ENCODE results near the genes GAGE12C, GSPT2, XAGE3 and FAM156B.

DNA sequence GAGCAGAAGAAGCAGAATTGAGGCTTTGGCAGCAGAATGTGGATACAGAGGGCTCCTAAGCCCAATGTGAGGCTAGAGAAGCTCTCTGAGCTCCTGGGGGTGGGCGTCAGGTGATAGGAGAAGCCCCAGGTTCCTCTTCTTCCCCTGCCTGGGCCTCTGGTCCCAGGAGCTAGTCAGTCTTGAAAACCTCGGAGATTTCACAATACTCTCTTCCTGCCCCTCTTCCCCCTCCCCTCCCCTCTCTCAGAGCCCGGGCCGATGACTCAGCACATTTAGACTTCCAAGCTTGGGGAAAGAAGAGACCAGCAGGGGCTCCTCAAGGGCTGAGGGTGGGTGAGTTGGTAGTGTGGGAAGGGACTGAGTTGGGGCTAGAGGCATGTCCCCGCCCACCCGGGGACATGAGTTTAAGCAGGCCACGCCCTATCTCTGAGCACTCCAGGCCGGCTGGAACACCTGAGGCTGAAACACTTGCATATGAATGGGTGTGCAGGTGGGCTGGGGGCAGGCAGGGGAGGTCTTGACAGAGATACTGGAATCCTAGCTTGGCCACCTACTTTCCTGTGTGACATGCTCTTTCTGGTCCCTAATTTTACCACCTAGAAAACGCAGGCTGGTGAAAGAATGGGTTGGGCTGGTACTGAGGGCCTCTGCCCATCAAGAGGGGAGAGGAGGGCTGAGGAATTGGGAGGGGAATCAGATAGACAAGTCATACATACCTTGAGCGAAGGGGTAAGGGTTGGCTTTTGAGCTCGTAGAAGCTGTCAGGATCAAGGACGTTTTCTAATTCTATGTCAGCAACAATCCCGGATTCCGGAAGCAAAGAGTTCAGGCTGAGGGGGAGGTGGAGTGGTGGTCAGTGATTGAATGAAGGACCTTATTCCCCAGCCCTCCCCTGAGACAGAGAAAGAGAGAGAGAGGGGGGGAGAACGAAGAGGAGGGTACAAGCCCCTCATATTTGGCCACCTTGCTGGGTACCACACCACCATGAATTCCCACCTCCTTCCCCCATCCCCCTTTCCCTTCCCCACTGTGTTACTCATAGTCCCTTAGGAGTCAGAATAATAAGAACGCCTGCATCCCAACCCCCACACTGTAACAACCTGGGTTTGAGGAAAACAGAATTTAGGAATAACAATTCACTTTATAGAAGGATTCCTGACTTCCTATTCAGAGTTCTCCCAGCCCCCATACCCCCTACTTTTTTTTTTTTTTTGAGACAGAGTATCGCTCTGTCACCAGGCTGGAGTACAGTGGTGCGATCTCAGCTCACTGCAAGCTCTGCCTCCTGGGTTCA, 3.0 kb downstream of the TFE3 start:
- RAMPAGE, long total RNA, result no peak
- RRBS, 2 experiments, result 25% methylated on average over 3 of the region's 18 CpGs; no CpG with 5 or more reads in 1 of the 2 experiments
CAGE:
- cytosol, long polyA minus RNA, result start-site peak on the minus strand centred at position 285 of the sequence, 8 bp wide, 8 reads
- cytosol, long polyA plus RNA, result no peak
- long polyA plus RNA, result no peak
- nucleolus, long total RNA, result no peak
- nucleus, long polyA plus RNA, result no peak
- nucleus, long total RNA, result no peak

GRCh38 chrX:49041693-49042762, 1.1 kb downstream of the TFE3 start:
- RAMPAGE, long total RNA, result no peak
- RRBS, 2 experiments, result no CpG with 5 or more reads among the region's 12 CpGs
CAGE:
- cytosol, long polyA minus RNA, result no peak
- cytosol, long polyA plus RNA, result no peak
- long polyA plus RNA, result no peak
- nucleolus, long total RNA, result no peak
- nucleus, long polyA plus RNA, result no peak
- nucleus, long total RNA, result no peak

- RAMPAGE, long total RNA, result no peak
- RRBS, 2 experiments, result 74 to 75% methylated on average over 6 of the region's 24 CpGs
CAGE:
- cytosol, long polyA minus RNA, result no peak
- cytosol, long polyA plus RNA, result no peak
- long polyA plus RNA, result no peak
- nucleolus, long total RNA, result no peak
- nucleus, long polyA plus RNA, result no peak
- nucleus, long total RNA, result no peak
Measured at GRCh38 chrX:49064389-49064902, 5.6 kb downstream of the CCDC120 start.

- RAMPAGE, long total RNA, result no peak
- RRBS, 2 experiments, result 61 to 72% methylated on average over 4 of the region's 22 CpGs
CAGE:
- cytosol, long polyA minus RNA, result no peak
- cytosol, long polyA plus RNA, result no peak
- long polyA plus RNA, result no peak
- nucleolus, long total RNA, result no peak
- nucleus, long polyA plus RNA, result no peak
- nucleus, long total RNA, result no peak
Measured at GRCh38 chrX:49148358-49149330, 13.9 kb upstream of the MAGIX start.

DNA sequence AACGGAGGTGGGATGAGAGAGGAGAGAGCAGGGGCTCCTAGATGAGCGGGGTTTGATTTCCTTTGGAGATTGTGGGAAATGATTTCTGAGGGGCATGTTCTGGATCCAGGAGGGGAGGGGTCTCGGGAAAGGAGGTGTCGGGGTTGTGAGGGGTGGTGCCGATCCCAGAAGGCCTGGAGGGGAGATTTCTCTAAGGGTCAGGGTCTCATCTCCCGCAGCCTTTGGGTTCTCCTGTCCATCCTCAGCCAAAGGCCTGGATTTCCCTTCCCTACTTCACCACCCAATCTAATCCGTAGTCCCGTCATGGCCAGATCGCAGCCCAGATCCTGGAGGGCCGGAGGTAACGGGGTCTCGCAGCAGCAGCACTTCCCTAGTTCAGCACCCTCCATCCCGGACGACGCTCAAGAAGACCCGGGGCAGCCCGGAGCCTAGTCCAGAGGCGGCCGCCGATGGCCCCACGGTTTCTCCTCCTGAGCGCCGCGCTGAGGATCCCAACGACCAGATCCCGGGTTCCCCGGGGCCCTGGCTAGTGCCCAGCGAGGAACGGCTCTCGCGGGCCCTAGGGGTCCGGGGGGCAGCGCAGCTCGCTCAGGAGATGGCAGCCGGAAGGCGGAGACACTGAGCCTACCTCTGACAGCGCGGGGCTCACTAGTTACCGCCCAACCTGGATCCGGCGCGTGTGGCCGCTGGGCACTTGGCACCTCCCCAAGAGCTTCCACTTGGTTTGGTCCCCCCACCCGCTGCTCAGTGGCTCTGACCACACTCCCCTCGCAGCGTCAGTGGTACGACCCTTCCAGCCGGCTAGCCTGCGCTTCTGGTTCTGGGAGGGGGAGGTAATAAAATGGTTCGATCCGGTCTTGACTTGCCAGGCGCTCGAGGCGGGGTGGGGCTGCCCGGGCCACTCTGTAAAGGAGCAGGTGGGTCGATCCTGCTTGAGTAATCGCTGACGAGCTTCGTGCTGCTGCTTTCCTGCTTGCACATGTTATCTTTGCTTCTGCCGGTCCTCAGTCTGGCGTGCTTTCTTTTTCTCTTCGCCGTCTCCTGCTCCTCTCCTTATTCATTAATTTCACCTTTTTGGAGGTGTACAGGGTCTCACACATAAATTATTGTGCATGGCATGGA, 3.6 kb downstream of the MAGIX start:
- RAMPAGE, long total RNA, result no peak
- RRBS, 2 experiments, result 22 to 28% methylated on average over 30 to 32 of the region's 63 CpGs
CAGE:
- cytosol, long polyA minus RNA, result no peak
- cytosol, long polyA plus RNA, result no peak
- long polyA plus RNA, result no peak
- nucleolus, long total RNA, result start-site peak on the plus strand centred at position 833 of the sequence, 19 bp wide, 14 reads
- nucleus, long polyA plus RNA, result no peak
- nucleus, long total RNA, result no peak

DNA sequence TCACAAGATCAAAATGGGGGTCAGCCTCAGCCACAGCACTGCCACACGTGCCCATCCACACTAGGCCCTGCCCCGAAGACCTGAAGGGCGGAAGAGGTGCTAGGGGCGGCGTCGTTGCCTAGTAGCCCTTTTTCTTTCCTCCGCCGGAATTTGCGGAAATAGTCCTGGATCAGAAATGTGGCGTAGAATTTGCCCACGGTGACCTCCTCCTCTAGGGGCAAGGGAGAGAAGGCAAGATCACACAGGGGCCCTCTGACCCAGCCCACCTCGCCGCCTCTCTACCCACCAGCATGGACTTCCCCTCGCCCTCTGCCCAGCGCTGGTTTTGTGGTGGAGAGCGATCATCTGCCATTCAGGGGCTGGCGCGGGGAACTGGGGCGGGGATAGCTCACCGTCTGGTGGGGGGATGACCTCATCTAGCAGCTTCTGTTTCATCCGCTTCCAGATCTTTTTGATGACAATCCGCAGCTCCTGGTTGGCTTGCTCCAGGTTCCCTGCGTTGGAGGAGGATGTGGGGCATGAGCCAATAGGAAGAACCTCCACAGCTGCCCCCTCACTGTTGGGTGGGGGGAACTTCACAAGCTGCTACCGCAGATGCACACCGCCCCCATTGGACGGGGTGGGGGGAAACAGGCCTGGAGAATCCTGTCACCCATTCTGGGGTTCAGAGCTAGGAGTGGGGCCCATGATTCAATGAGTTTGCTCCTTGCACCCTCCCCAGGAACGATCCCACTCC, 9.7 kb upstream of the SYP start:
- RAMPAGE, long total RNA, result no peak
- RRBS, 2 experiments, result no CpG with 5 or more reads among the region's 27 CpGs
CAGE:
- cytosol, long polyA minus RNA, result no peak
- cytosol, long polyA plus RNA, result no peak
- long polyA plus RNA, result no peak
- nucleolus, long total RNA, result no peak
- nucleus, long polyA plus RNA, result no peak
- nucleus, long total RNA, result no peak

- RAMPAGE, long total RNA, result no peak
- RRBS, 2 experiments, result no CpG with 5 or more reads among the region's 34 CpGs
CAGE:
- cytosol, long polyA minus RNA, result no peak
- cytosol, long polyA plus RNA, result no peak
- long polyA plus RNA, result no peak
- nucleolus, long total RNA, result start-site peak on the minus strand at chrX:49269101-49269128, 6 reads
- nucleus, long polyA plus RNA, result no peak
- nucleus, long total RNA, result no peak
Measured at GRCh38 chrX:49268719-49269519, 674 bp upstream of the PPP1R3F start.

DNA sequence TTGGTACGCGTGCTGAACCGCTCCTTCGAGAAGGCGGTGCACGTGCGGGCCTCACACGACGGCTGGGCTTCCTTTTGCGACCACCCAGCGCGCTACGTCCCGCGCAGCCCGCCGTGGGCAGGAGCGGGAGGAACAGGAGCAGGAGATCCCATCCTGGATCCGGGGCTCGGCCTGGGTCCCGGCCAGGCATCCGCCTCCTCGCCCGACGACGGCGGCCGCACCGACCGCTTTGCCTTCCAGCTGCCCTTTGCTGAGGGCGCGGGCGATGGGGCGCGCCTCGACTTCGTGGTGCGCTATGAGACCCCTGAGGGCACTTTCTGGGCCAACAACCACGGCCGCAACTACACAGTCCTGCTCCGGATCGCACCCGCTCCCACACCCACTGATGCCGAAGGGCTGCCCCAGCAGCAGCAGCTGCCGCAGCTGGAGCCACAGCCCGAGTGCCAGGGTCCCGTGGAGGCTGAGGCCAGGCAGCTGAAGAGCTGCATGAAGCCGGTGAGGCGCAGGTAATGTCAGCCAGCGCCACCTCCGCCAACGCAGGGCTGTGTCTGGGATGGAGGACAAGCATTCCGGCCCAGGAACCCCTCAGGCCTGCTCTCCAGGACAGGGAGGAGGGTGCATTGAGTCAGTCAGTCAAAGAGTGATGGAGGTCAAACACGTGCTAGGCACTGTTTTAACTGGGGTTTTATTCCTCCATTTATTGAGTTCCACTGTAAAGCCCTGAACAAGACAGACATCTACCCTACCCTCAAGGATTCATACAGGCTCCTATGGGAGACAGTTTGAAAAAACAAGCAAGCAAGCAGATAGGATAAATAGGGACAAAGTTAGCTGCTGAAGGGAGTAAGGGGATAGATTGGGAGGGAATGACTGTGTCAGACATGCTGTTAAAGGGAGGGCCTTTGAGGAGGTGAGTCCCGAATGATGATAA, 1.0 kb downstream of the PPP1R3F start:
- RAMPAGE, long total RNA, result no peak
- RRBS, 2 experiments, result 76 to 89% methylated on average over 4 of the region's 55 CpGs
CAGE:
- cytosol, long polyA minus RNA, result no peak
- cytosol, long polyA plus RNA, result no peak
- long polyA plus RNA, result no peak
- nucleolus, long total RNA, result no peak
- nucleus, long polyA plus RNA, result no peak
- nucleus, long total RNA, result no peak

GRCh38 chrX:49309503-49310043, 6.1 kb downstream of the GAGE10 start:
- RAMPAGE, long total RNA, result no peak
- RRBS, 2 experiments, result no CpG with 5 or more reads among the region's 8 CpGs
CAGE:
- cytosol, long polyA minus RNA, result no peak
- cytosol, long polyA plus RNA, result no peak
- long polyA plus RNA, result no peak
- nucleolus, long total RNA, result no peak
- nucleus, long polyA plus RNA, result no peak
- nucleus, long total RNA, result no peak

- RAMPAGE, long total RNA, result no peak
- RRBS, 2 experiments, result no CpG with 5 or more reads among the region's 14 CpGs
CAGE:
- cytosol, long polyA minus RNA, result no peak
- cytosol, long polyA plus RNA, result no peak
- long polyA plus RNA, result no peak
- nucleolus, long total RNA, result no peak
- nucleus, long polyA plus RNA, result no peak
- nucleus, long total RNA, result no peak
Measured at GRCh38 chrX:49531944-49532263, at the start of gene GAGE12C. Gene GAGE12C, plus strand, starts transcription at chrX:49532177.

DNA sequence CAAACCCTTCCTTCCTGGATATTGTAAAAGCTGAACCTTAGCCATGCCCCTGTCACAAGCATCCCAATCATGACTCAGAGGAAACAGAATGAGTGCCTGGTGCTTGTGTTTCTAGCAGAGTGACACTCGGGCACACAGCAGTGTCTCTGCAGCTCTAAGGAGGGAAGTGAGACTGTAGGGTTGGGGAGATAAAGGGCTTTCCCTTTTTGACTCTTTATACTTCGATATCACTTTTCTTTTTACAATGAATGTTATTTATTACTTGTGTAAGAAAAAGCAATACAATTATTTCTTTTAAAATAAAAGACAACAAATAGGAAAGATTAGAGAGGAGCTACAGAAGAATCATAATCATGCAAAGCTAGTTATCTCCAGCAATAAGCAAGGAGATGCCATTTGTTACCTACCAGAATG, 83.2 kb downstream of the AKAP4 start:
- RAMPAGE, long total RNA, result no peak
- RRBS, 2 experiments, result no CpG with 5 or more reads among the region's 2 CpGs
CAGE:
- cytosol, long polyA minus RNA, result no peak
- cytosol, long polyA plus RNA, result no peak
- long polyA plus RNA, result no peak
- nucleolus, long total RNA, result no peak
- nucleus, long polyA plus RNA, result no peak
- nucleus, long total RNA, result no peak

DNA sequence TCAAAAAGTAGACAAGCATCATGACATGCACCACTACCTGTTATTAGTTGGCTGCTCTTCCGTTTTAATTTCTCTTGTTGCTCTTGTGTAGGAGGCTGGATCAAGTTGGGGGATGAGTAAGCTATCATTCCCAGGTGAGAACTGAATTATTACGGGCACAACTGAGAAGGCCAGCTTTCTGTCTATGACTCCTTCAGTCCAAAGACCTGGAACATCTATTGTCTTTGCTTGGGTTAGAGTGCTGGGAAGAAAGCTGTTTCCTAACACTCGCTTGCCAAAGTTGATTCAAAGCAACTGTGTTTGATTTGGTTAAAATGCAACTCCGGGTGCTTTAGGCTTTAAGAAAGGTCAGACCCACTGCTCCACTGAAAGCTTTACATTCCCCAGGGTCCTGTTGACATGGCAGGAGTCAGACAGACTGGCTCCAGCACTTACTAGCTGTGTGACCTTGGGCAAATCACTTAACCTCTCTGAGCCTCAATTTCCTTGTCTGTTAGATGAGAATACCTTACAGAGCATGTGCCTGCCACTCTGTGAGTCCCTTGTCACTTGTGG, 39.1 kb downstream of the DGKK start:
- RAMPAGE, long total RNA, result no peak
- RRBS, 2 experiments, result no CpG with 5 or more reads among the region's 4 CpGs
CAGE:
- cytosol, long polyA minus RNA, result no peak
- cytosol, long polyA plus RNA, result no peak
- long polyA plus RNA, result no peak
- nucleolus, long total RNA, result no peak
- nucleus, long polyA plus RNA, result no peak
- nucleus, long total RNA, result no peak

DNA sequence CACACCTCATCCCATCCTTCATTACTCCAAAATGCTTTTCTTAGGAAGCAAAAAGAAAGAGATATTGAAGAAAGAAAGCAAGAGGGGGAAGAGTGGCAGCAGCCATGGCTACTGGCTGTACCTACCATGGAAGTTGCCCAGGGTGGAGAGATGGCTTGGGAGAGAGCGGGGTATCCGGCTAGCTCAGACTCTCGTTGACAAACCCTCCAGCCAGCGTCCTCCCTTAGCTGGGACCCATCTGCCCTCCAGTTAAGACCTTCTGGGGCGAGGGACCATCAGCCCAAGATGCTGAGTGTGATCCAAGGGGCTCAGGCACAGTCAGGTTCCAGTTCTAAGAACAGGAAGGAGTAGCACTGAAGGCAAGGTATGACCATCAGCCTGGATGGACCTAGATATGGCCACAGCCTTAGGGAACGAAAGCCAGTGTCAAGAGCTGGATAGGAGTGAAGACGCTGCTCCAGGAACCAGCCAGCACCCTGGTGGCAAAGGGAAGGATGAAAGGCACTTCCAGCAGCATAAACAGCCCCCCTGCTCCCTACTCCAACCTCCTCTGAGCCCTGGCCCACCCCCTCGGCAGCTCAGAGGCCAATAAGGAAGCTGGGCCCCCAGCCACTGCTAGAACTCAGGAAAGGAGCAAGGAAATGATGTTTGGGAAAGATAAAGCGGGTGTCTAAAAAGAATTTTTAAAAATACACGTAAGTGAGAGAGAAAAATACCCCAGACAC, 170.6 kb downstream of the SHROOM4 start:
- RAMPAGE, long total RNA, result no peak
- RRBS, 2 experiments, result no CpG with 5 or more reads among the region's 10 CpGs
CAGE:
- cytosol, long polyA minus RNA, result no peak
- cytosol, long polyA plus RNA, result no peak
- long polyA plus RNA, result no peak
- nucleolus, long total RNA, result no peak
- nucleus, long polyA plus RNA, result no peak
- nucleus, long total RNA, result no peak

- RAMPAGE, long total RNA, result no peak
- RRBS, 2 experiments, result no CpG with 5 or more reads among the region's 3 CpGs
CAGE:
- cytosol, long polyA minus RNA, result no peak
- cytosol, long polyA plus RNA, result no peak
- long polyA plus RNA, result no peak
- nucleolus, long total RNA, result no peak
- nucleus, long polyA plus RNA, result no peak
- nucleus, long total RNA, result no peak
Measured at GRCh38 chrX:50769389-50769792, 44.6 kb downstream of the SHROOM4 start.

GRCh38 chrX:51743010-51744108, at the start of gene GSPT2:
Gene GSPT2, plus strand, starts transcription at chrX:51743442.
- RAMPAGE, long total RNA, result start-site peak on the plus strand at chrX:51743412-51743460, 29 and 17 reads in 2 replicates
- RRBS, 2 experiments, result no CpG with 5 or more reads among the region's 68 CpGs
CAGE:
- cytosol, long polyA minus RNA, result start-site peak on the plus strand at chrX:51743395-51743449, 716 reads
- cytosol, long polyA plus RNA, result start-site peak on the plus strand at chrX:51743399-51743422, 156 and 103 reads in 2 replicates
- long polyA plus RNA, result start-site peak on the plus strand at chrX:51743396-51743423, 92 and 134 reads in 2 replicates
- nucleolus, long total RNA, result start-site peak on the plus strand at chrX:51743412-51743429, 27 reads
- nucleus, long polyA plus RNA, result start-site peak on the plus strand at chrX:51743418-51743422, 121 and 173 reads in 2 replicates
- nucleus, long total RNA, result no peak

DNA sequence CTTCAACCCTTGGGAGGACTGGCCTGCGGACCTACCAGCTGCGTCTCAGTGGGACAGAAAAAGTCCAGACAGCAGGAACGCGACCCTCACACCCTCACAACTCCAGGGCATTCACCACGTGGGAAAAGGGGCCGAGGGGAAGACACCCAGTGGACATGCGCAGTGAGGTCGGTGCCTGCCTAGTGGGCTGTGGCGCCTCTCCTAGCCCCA, at the start of gene XAGE3:
Gene XAGE3, minus strand, starts transcription at position 113 of the 210 bp plus-strand sequence.
- RAMPAGE, long total RNA, result no peak
- RRBS, 2 experiments, result no CpG with 5 or more reads among the region's 9 CpGs
CAGE:
- cytosol, long polyA minus RNA, result no peak
- cytosol, long polyA plus RNA, result no peak
- long polyA plus RNA, result no peak
- nucleolus, long total RNA, result no peak
- nucleus, long polyA plus RNA, result no peak
- nucleus, long total RNA, result no peak

GRCh38 chrX:52897083-52897612, at the start of gene FAM156B:
Gene FAM156B, plus strand, starts transcription at chrX:52897330.
- RAMPAGE, long total RNA, result no peak
- RRBS, 2 experiments, result no CpG with 5 or more reads among the region's 62 CpGs
CAGE:
- cytosol, long polyA minus RNA, result no peak
- cytosol, long polyA plus RNA, result no peak
- long polyA plus RNA, result no peak
- nucleolus, long total RNA, result no peak
- nucleus, long polyA plus RNA, result no peak
- nucleus, long total RNA, result no peak

DNA sequence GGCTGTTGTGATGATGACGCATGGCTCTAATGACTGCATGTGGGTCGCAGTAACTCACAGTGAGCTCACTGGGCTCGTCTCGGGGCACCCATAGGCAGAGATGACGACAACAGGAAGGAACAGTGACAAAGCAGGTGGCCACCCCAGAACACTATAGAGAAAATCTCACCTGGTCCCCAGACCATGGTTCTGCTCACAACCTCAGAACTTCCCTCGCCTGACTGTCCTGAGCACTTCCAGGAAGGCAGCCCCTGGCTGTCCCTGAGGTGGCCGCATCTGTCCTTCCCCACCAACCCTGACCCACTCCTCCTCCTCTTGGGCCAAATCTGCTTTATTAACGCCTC, 30.8 kb upstream of the FAM156A start:
- RAMPAGE, long total RNA, result no peak
- RRBS, 2 experiments, result no CpG with 5 or more reads among the region's 8 CpGs
CAGE:
- cytosol, long polyA minus RNA, result no peak
- cytosol, long polyA plus RNA, result no peak
- long polyA plus RNA, result no peak
- nucleolus, long total RNA, result no peak
- nucleus, long polyA plus RNA, result no peak
- nucleus, long total RNA, result no peak

DNA sequence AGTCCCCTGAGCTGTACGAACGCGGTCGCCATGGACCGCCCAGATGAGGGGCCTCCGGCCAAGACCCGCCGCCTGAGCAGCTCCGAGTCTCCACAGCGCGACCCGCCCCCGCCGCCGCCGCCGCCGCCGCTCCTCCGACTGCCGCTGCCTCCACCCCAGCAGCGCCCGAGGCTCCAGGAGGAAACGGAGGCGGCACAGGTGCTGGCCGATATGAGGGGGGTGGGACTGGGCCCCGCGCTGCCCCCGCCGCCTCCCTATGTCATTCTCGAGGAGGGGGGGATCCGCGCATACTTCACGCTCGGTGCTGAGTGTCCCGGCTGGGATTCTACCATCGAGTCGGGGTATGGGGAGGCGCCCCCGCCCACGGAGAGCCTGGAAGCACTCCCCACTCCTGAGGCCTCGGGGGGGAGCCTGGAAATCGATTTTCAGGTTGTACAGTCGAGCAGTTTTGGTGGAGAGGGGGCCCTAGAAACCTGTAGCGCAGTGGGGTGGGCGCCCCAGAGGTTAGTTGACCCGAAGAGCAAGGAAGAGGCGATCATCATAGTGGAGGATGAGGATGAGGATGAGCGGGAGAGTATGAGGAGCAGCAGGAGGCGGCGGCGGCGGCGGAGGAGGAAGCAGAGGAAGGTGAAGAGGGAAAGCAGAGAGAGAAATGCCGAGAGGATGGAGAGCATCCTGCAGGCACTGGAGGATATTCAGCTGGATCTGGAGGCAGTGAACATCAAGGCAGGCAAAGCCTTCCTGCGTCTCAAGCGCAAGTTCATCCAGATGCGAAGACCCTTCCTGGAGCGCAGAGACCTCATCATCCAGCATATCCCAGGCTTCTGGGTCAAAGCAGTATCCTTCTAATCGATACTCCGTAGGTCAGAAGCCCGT, 540 bp downstream of the TSPYL2 start:
- RAMPAGE, long total RNA, result no peak
- RRBS, 2 experiments, result 68% methylated on average over 4 of the region's 62 CpGs; no CpG with 5 or more reads in 1 of the 2 experiments
CAGE:
- cytosol, long polyA minus RNA, result no peak
- cytosol, long polyA plus RNA, result no peak
- long polyA plus RNA, result no peak
- nucleolus, long total RNA, result no peak
- nucleus, long polyA plus RNA, result no peak
- nucleus, long total RNA, result no peak

Data from GM12878 (cell line).